Upper lobe of left lung (tissue), 5 donors: ENCODE measurements around a stretch of chr3.

GRCh38 chr3:124800472-124800985, 70.3 kb downstream of the UMPS start:
- PRO-cap, 2 experiments, result no peak in any of the 2 experiments
- RAMPAGE, long total RNA, 4 experiments, result no peak in any of the 4 experiments

GRCh38 chr3:124835746-124836573, 51.2 kb downstream of the ITGB5 start:
- PRO-cap, 2 experiments, result no peak in any of the 2 experiments
- RAMPAGE, long total RNA, 4 experiments, result no peak in any of the 4 experiments

GRCh38 chr3:124848241-124848713, 38.9 kb downstream of the ITGB5 start:
- PRO-cap, 2 experiments, result no peak in any of the 2 experiments
- RAMPAGE, long total RNA, 4 experiments, result start-site peak on the minus strand in 2 of 4 experiments, at chr3:124848220-124848632 at its widest, 13 to 38 reads per replicate

- PRO-cap, 2 experiments, result peak in 2 of 2 experiments; most common plus-strand start chr3:124886401 (in 1); most common minus-strand start chr3:124886205 (in 1)
- RAMPAGE, long total RNA, 4 experiments, result no peak in any of the 4 experiments
Observed at GRCh38 chr3:124885962-124887085, 841 bp downstream of the ITGB5 start.

DNA sequence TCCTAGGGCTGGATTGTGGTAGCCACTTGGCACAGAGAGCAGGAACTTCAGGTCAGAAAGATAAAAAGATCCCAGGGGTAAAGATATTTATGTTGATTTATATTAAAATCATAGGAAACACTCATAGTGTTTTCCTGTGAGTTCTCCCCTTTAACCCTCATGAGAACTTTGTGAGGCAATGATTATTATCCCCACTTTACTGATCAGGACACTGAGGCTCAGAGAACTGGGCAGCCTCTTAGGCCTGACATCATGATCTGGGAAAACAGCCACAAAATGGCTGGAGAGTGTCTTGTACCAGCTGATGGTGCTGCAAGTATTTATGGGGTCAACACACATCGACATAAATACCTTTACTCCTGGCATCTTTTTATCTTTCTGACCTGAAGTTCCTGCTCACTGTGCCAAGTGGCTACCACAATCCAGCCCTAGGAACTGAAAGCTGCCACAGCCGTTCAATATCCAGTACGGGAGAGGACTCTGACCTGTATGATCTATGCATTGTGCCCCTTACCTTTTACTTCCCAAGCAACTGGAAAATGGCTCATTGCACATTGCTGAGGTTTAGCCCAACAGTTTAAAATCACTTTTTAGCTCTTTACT, 29.2 kb upstream of the MUC13 start:
- PRO-cap, 2 experiments, result no peak in any of the 2 experiments
- RAMPAGE, long total RNA, 4 experiments, result no peak in any of the 4 experiments

- PRO-cap, 2 experiments, result peak in 1 of 2 experiments; most common minus-strand start chr3:125024279 (in 1)
- RAMPAGE, long total RNA, 4 experiments, result no peak in any of the 4 experiments
Observed at GRCh38 chr3:125024056-125024589, 31.7 kb downstream of the HEG1 start.

GRCh38 chr3:125060953-125061954, 5.5 kb upstream of the HEG1 start:
- PRO-cap, 2 experiments, result peak in 1 of 2 experiments; most common plus-strand start chr3:125061425 (in 1)
- RAMPAGE, long total RNA, 4 experiments, result no peak in any of the 4 experiments

DNA sequence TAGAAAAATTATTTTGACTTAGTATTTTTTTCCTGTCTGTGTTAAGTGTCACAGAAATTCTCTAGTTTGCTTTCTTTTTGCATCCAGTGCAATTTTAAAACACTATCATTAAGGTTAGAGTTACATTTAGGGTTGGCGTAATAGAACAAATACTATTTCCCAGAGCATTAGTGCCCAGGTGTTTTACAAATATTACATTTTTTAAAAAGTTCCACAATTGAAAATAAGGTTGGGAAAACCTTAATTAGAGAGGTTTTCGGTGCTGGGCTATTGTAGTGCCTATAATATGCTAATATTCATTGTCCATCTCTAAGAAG, 68.9 kb upstream of the HEG1 start:
- PRO-cap, 2 experiments, result no peak in any of the 2 experiments
- RAMPAGE, long total RNA, 4 experiments, result no peak in any of the 4 experiments

GRCh38 chr3:125141413-125142186, 70.9 kb downstream of the SLC12A8 start:
- PRO-cap, 2 experiments, result peak in 2 of 2 experiments; most common plus-strand start chr3:125141847 (in 1); most common minus-strand start chr3:125141801 (in 1)
- RAMPAGE, long total RNA, 4 experiments, result no peak in any of the 4 experiments

- PRO-cap, 2 experiments, result no peak in any of the 2 experiments
- RAMPAGE, long total RNA, 4 experiments, result no peak in any of the 4 experiments
Observed at GRCh38 chr3:125192303-125192768, 20.2 kb downstream of the SLC12A8 start.

- PRO-cap, 2 experiments, result no peak in any of the 2 experiments
- RAMPAGE, long total RNA, 4 experiments, result no peak in any of the 4 experiments
Observed at GRCh38 chr3:125361098-125361902, 13.8 kb downstream of the ZNF148 start.

DNA sequence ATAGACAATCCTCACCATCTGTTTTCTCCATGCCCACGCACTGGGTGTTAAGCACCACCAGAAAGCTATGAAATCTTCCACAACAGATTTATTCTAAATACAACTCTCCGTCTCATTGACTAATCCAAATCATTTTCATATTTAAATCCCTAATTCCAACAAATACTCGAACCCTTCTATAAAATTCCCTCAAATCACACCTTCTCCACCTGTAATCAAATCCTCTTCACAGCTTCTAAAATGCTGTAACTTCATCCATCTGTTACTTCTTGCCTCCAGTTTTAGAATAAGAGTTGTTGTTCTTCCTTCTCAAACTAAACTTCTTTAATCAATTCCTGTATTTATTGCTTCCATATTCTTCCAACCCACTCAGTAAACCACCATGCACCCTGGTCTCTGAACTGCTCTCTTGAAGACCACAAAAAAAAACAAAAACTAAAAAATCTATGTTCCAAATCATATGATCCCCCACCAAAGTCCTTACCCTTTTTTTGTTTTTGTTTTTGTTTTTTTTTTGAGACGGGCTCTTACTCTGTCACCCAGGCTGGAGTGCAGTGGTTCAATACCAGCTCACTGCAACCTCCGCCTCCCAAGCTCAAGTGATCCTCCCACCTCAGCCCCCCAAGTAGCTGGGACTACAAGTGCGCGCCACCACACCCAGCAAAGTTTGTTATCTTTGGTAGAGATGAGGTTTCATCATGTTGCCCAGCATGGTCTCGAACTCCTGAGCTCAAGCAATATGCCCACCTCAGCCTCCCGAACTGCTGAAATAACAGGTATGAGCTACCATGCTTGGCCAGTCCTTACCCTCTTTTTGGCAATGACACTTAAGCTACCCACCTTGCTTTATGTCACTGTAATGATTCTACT, 12.8 kb downstream of the ZNF148 start:
- PRO-cap, 2 experiments, result no peak in any of the 2 experiments
- RAMPAGE, long total RNA, 4 experiments, result start-site peak on the minus strand in 1 of 4 experiments, centred at position 491 of the sequence, 15 reads per replicate

DNA sequence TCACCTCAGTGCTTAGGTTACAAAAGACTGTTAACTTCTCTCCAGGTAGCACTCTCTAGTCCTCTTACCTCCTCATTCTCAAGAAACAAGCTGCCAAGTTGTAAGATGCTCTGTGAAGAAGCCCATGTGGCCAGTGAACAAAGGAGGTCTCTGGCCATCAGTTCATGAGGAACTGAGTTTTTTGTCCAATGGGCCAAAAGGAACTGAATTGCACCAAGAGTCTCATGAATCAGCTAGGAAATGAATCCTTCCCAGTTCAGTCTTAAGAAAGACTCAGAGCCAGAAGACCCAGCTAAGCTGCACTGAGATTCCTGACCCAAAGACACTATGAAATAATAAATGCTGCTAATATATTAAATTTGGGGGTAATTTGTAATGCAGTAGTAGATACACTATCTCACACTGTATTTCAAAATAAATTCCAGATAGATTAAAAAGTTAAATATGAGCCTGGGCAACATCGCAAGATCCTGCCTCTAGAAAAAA, 3.9 kb downstream of the OSBPL11 start:
- PRO-cap, 2 experiments, result no peak in any of the 2 experiments
- RAMPAGE, long total RNA, 4 experiments, result no peak in any of the 4 experiments

DNA sequence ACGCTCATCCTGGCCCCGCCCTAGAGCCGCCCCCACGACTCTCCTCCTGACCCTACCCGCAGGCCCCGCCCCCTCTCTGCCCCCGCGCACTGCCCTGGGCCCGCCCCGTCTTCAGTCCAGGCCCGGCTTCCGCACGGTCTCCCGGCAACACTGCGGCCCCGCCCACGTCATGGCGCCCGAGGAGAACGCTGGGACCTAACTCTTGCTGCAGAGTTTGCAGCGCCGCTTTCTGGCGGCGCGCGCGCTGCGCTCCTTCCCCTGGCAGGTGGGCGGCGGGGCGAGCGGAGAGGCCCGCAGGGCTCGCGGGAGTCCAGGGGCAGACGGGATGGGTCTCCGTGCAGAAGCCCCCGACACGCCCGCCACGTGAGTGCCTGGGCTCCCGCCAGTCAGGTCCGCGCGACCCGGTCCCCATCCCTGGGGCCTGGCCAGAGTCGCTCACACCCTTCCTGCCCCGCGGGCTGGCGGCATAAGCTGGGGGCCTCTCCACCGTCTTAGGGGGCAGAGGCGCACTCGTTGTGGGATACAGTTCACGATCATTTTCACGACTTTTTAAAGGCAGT, 52.4 kb upstream of the ROPN1B start:
- PRO-cap, 2 experiments, result peak in 1 of 2 experiments; most common plus-strand start position 170 of the sequence (in 1)
- RAMPAGE, long total RNA, 4 experiments, result start-site peak on the plus strand in 2 of 4 experiments, centred at positions 157 to 159 of the sequence, 11 to 28 reads per replicate

GRCh38 chr3:126341417-126341965, 15.7 kb downstream of the KLF15 start:
- PRO-cap, 2 experiments, result no peak in any of the 2 experiments
- RAMPAGE, long total RNA, 4 experiments, result no peak in any of the 4 experiments

- PRO-cap, 2 experiments, result no peak in any of the 2 experiments
- RAMPAGE, long total RNA, 4 experiments, result no peak in any of the 4 experiments
Observed at GRCh38 chr3:126908540-126909289, 74.2 kb upstream of the PLXNA1 start.

DNA sequence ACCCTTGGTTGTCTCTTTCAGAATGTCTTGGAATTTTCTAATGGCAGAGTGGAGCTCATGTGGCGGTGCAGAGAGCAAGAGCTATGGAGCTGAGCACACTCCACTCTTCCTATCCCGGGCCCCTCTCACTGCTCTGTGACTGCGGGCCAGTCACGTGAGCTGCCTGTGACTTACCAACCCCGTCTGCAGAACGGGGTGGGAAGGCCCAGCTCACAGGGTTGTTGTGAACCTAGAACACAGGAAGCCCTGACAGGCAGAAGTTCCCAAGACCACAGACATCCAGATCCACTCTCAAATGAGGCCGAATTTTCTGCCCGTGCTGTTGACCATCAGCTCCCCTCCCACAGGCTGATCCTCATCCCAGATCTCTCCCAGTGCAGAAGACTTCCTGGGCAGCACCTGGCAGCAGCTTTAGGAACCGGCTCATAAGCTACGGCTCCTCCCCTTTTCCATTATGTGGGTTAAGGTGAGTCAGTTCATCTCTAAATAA, 35.4 kb upstream of the PLXNA1 start:
- PRO-cap, 2 experiments, result no peak in any of the 2 experiments
- RAMPAGE, long total RNA, 4 experiments, result no peak in any of the 4 experiments

DNA sequence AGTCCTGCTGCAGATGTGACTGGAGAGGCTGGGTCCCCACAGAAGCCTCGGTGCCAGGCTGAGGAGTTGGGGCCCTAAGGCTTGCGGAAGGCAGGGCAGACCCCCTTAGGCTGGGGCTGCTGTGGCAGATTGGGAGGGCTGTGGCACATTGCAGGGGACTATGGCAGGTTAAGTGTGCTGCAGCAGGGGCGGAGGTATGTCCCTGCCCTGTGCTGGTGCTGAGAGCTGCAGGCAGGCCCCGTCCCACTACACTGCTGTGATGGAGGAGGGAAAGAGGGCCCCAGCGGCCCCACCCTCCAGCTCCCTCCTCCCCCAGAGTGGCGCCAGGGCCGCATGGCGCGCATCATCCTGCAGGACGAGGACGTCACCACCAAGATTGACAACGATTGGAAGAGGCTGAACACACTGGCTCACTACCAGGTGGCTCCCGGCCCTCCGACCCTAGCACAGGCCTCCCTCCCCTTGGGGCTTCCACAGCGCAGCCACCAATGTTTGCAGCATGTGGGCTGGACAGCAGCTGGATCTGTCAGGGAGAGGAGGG, 45.8 kb downstream of the PLXNA1 start:
- PRO-cap, 2 experiments, result no peak in any of the 2 experiments
- RAMPAGE, long total RNA, 4 experiments, result start-site peak on the plus strand in 1 of 4 experiments, centred at position 370 of the sequence, 20 reads per replicate

GRCh38 chr3:127035139-127036232, 52.6 kb downstream of the PLXNA1 start:
- PRO-cap, 2 experiments, result no peak in any of the 2 experiments
- RAMPAGE, long total RNA, 4 experiments, result start-site peak on the plus strand in 1 of 4 experiments, at chr3:127035135-127036141 at its widest, 7 to 19 reads per replicate

- PRO-cap, 2 experiments, result no peak in any of the 2 experiments
- RAMPAGE, long total RNA, 4 experiments, result no peak in any of the 4 experiments
Observed at GRCh38 chr3:127303930-127304459, 16.1 kb upstream of the PRR20G start.